Panc1 (cell line): ENCODE measurements around the gene RNF180.

GRCh38 chr5:59123283-59123937 lies 540.5 kb downstream of the RAB3C start:
- RRBS, 2 experiments: no CpG with 5 or more reads among the region's 4 CpGs

DNA sequence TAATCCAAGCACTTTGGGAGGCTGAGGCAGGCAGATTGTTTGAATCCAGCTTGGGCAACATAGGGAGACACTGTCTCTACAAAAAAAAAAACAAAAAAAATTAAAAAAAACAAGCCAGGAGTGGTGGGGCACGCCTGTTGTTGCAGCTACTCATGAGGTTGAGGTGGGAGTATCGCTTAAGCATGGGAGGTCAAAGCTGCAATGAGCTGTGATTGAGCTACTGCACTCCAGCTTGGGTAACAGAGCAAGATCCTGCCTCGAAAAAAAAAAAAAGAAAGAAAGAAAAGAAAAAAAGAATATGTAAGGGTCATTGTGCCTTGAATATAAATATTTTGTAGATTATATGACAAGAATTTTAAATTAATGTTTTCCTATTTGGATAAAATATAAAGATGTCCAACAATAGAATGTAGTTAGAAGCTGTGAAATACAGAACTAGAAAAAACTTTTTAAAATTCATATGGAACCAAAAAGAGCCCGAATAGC lies 643.2 kb downstream of the PDE4D start:
- RRBS, 2 experiments: no CpG with 5 or more reads among the region's 4 CpGs

DNA sequence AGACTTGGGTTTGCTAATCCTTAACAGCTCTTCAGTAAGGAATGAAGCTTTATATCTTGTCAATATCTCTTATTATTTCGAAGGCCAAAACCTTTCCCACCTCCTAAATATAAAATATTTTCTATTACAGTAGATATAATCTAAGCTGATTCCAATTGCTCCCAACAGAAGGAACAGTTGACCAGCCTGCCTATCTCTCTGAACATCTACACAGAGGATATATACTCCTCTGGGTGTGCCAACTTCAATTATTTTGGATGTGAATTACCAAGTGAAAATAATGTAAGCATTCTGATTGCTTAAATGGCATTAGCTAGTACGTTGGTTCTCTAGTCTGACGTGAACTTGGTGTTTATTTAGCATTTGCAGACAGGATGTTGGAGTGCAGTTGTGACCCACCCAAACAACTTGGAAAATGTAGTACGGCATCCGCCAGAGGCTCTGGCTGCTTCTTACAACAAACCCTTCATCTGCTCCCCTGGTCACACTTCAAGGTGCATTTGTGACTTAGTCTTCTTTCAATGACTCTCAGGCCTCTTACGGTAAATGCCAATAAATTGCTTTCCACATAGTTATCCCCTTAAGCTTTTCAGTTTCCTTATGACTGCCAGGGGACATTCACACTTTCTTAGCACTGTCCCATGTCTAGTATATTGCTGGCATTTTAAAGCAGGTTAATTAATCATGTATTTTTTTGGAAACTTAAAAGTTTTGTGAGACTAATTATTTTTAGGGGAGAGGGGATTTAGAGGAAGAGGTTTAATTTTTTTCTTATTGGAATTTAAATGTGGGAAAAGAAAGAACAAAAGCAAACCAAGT lies 616.6 kb downstream of the PDE4D start:
- RRBS, 2 experiments: no CpG with 5 or more reads among the region's 6 CpGs

GRCh38 chr5:59346141-59346729 lies 547.3 kb downstream of the PDE4D start:
- RRBS, 2 experiments: no CpG with 5 or more reads among the region's 7 CpGs

DNA sequence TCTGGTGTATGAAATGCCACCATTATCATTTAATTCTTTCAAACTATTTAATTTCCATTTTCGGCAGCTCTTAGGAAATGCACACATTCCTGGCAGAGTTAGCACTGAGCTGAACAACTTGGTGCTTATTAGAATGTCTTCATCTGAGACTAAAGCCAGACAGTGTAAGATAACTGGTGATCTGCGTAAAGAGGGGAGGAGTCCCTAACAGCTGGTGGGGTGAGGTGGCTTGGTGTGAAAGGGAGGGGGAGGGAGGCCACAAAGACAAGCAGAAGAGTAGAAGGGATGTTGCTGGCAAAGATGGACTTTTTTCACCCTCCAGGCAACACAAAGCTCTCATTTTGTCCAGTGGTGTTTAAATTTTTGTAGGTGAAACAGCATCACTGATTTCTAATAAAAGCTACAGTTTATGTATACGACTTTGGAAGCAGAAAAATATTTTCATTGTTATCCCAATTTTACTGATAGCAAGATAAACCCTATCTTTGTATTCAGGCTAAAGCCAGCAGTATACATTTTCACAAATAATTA lies 535.0 kb downstream of the PDE4D start:
- RRBS, 2 experiments: no CpG with 5 or more reads among the region's 3 CpGs

GRCh38 chr5:59591822-59592585 lies 301.5 kb downstream of the PDE4D start:
- RRBS, 2 experiments: no CpG with 5 or more reads among the region's 3 CpGs

- RRBS, 2 experiments: no CpG with 5 or more reads among the region's 2 CpGs
Measured at GRCh38 chr5:59764422-59764843, 129.1 kb downstream of the PDE4D start.

GRCh38 chr5:60285564-60286015 lies 392.1 kb upstream of the PDE4D start:
- RRBS, 2 experiments: no CpG with 5 or more reads among the region's 2 CpGs

- RRBS, 2 experiments: no CpG with 5 or more reads among the region's 3 CpGs
Measured at GRCh38 chr5:60539672-60540059, 160.3 kb downstream of the DEPDC1B start.

GRCh38 chr5:61275805-61276300 lies 56.2 kb upstream of the ZSWIM6 start:
- RRBS, 2 experiments: no CpG with 5 or more reads among the region's 9 CpGs

GRCh38 chr5:61279964-61280520 lies 52.0 kb upstream of the ZSWIM6 start:
- RRBS, 2 experiments: no CpG with 5 or more reads among the region's 1 CpG

DNA sequence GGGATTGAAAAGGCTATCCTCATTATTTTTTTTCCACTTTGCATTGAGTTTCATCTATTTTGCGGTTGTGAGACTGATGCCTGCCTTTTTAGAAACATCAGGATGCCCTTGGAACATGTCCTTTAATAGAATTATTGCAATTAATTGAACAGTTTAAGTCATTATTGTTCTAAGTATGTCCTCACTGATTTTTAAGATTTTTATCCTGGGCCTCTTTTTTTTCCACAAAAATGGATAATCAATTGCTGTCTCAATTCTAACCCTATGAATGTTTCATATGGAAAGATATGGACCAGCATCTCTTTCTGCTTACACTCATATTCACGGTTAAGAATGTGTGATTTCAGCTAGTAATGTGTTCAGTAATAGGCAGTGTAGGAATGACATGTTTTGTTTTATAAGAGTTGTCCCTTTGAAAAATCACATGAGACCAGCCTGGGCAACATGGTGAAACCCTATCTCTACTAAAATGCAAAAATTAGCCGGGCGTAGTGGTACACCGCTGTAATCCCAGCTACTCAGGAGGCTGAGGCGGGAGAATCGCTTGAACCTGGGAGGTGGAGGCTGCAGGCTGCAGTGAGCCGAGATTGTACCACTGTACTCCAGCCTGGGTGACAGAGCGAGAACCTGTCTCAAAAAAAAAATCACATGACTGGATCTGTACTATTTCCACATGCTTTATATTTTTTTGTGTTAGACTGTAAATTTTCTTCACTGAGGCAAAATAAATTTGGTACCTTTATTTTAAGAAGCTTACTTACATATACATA lies 6.9 kb downstream of the ZSWIM6 start:
- RRBS, 2 experiments: no CpG with 5 or more reads among the region's 9 CpGs

GRCh38 chr5:61346895-61347811 lies 15.1 kb downstream of the ZSWIM6 start:
- RRBS, 2 experiments: no CpG with 5 or more reads among the region's 5 CpGs

DNA sequence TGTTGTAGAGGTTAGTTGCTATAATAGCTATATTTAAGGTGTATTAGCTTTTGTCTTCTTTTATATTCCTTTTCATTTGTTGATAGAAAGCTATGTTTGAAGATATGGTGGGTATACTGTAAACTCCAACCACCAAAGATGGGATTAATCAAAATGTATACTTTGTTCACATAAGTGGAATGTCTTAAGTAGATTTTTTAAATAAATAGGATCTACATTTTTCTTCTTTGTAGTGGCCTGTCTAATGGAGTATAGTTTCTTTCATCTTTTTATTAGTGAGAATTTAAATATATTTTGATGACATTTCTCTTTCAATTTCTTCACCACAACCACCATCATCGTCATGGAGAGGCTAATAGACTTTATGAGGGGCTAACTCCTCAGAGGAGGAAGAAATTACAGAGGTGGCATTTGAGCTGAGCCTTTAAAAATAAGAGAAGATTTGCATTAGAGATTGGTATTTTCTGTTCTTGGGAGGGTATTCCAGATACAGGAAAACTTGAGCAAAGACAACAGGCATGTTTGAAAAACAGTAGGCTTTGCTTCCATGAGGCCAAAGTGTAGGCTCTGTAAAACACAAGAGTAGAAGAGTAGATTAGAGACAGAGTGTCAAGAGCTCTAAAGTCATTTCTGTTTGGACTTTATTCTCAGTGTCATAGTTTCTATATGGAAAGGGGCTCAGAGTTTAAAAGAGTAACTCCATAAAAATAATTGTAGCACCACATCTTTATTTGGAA lies 73.2 kb downstream of the ZSWIM6 start:
- RRBS, 2 experiments: no CpG with 5 or more reads among the region's 1 CpG

DNA sequence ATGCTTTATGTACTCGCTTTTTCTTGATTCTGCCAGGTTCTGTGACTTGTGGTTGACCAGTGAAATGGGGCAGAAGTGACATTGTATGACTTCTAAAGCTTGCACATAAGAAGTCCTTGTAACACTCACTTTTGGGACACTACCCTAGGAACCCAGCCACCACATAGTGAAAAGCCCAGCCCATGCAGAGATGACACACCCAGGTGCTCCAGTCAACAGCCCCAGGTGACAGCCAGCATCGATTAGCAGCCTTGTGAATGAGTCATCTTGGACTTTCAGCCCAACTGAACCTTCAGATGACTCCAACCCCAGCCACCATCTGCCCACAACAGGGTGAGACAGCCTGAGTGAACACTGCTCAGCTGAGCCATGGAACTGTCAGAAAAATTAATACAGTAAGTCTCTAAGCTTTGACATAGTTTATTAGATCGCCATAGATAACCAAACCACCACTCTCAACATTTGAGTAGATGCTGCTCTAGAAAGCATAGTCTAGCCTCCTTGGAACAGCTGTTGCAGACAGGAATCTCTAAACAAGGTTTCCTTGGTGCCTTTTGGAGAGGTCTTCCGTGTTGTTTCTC lies 458.7 kb downstream of the ZSWIM6 start:
- RRBS, 2 experiments: no CpG with 5 or more reads among the region's 4 CpGs

DNA sequence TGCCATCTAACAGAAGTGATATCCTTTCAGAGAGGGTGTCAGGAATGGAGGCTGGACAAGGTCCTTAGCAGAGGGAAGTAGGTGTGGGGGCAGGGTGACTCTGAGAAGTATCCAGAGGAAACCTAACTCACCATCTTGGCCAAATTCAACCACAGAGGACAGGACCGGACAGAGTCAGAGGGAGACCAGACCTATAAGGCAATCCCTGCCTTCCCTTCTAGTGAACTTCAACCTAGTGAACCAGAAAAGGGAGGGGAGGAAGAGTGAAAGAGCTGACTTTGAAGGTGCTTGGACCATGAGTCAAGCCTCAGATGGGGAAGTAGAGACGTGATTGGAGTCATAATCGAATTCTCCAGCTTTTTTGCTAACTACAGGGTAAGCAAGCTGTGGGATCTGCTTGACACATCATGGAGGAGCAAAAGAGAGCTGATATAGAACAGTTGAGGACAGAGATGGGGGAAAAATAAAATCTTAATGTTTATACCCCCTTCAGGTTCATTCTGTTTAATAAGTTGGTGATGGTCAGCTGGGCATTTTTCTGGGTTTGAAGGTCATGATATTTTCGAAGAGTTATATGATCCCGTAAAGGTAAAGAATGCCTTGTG lies 18.7 kb upstream of the KIF2A start:
- RRBS, 2 experiments: no CpG with 5 or more reads among the region's 5 CpGs

DNA sequence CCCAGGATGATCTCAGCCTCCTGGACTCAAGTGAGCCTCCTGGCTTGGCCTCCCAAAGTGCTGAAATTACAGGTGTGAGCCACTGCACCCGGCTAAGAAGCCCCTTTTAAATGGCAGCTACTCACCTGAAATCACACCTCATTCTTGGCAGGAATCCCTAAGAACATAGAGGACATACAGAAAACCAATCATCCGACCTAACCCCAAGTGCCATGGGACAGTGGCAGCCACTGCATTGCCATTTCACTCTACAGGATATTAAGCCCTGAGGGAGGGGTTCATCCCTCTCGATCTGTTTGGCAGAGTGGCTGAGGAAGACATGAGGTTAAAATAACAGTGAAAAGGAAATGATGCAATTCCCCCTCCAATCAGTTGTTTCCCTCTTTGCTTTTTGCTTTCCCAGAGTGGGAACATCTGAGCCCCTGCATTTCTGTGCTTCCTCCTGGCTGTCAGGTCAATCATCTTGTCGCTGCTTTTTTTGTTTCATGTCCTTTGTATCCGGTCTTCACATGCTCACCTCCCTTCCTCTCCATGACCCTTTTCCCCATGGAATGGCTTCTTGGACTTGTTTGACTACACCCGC lies 74.8 kb downstream of the LRRC70 start:
- RRBS, 2 experiments: no CpG with 5 or more reads among the region's 6 CpGs

DNA sequence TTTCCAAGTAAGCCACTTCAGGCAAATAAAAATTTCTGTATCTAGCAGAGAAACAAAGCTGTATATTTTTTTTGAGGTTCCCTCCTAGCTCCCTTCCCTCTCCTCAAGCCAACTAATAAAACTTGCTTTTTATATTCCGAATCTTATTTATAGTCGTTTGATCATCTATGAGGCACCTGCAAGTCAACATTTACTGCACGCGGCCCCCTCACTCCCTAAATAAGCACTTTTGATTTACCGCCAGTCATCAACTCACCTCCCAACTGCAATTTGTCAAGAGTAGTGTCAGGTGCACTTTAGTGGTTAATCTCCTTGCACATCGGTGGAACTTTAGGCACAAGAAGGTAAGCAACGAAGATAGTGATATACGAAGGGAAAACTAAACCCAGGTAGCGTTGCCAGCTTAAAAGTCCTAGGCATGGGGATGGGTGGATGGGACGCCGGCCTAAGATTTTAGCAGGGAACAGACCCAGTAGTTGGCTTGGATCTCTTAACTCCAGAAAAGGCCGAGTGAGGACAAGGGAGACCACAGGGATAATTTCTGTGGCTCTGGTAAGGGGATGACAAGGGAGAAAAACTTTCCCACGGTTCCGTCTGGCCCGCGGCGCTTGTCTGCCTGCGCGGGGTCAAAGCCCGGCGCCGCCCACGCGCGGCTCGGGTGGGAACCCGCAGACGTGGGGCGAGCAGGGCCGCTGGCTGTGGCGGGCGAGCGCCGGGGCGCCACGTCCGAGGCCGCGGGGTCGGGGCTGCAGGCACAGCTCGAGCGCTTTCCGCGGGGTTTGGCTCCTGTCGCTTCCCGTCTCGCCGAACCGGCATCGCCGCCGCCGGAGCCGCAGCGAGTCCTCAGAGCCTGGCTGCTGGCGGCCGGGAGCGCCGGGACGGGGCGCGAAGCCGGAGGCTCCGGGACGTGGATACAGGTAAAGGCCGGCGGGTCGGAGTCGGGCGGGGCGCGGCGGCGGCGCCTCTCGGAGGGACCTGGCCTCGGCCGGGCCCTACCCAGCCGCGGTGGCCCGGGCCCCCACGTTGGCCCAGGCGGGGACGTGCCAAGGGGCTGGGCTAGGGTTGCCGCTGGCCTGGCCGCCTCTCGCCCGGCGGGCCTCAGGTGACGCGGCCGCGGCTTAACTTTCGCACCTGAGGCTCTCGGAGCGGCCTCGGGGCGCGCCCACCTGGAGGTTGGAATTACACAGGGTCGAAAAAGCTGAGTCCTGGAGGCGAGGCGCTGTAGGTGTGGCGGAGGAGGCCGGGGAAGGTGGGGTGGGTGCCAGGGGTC lies at the start of gene RNF180:
Gene RNF180, plus strand, starts transcription at position 807 of the 1,270 bp plus-strand sequence.
- RRBS, 2 experiments: under 1 to 4% methylated on average over 51 of the region's 104 CpGs